ENCODE measurements around a stretch of chr13.

GRCh38 chr13:39749403-39749725 lies 93.9 kb downstream of the COG6 start:
- PRO-cap: no peak
- RAMPAGE, long total RNA: no peak

GRCh38 chr13:39894464-39895138 lies 239.1 kb downstream of the COG6 start:
- PRO-cap: no peak
- RAMPAGE, long total RNA: no peak

- PRO-cap: no peak
- RAMPAGE, long total RNA: no peak
These were observed 460.6 kb downstream of the COG6 start for GRCh38 chr13:40115834-40116589.

- PRO-cap: no peak
- RAMPAGE, long total RNA: no peak
These were observed 397.3 kb downstream of the FOXO1 start for GRCh38 chr13:40269052-40269708.

DNA sequence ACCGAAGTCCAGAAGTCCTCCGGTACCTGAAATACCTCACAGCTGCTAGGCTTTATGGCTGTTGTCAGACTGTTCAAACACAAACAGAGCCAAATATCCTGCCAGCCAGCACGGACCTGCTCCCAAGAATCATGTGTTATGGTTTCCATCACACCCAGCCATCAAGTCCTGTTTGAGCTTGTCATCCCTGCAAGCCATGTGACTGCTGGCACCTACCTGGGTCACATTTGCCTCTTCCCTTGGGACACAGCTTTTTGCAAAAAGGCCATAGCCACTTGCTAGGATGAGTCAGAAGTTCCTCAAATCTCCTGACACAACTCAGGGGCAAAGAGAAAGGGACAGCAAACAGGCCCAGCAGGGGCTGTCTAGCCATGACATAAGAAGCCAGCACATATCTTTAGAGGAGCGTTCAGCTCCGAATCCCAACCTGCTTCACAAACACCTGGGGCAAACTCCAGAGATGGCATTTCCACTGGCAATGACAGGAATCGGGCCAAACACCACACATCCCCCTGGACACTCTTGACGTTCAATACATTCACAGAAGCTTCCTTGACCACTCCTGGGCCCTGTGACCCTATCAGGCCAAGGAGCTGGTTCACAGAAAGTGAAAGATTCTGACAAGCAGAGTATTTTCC lies 129.7 kb downstream of the FOXO1 start:
- PRO-cap: no peak
- RAMPAGE, long total RNA: no peak

DNA sequence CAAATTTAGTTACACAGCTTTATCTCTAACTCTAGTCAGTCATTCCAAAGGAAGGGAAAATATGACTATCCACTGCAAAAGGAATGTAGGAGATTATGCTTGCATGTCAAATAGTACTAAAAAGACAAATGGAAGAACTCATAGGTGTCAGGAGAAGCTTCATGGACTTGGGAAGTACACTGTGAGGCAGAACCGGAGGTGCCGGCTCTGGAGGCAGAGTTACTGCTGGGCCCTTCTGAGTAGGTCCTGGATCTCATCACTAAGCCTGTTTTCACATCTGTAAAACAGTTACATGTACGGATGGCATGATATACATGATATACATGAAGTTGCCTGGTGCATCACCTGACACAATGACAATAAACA lies 97.4 kb downstream of the FOXO1 start:
- PRO-cap: no peak
- RAMPAGE, long total RNA: no peak

DNA sequence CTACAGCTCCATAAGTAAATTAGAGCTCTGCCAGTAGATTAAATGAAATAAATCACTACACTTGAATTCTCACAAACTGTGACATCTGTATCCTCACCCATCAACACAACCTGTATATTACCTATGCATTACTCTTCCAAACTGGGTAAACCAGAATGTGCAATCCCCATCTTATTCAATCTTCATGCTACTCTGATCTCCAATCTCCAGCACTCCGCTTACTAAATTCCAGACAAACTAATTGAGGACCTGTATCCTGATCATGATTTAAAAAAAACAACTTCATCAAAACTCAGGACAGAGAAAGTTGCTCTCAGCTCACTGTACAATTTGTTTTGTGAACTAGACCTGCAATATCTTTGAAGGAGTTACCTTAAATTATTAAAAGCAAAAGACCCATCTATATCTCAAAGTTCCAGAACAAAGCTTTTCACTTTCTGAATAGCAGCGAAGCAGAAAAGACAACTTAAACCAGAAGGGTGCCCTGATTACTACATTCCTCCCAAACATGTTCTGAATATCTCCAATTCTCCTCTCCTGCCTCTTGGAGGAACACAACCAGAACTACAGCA lies 74.3 kb downstream of the FOXO1 start:
- PRO-cap: no peak
- RAMPAGE, long total RNA: no peak

- PRO-cap: no peak
- RAMPAGE, long total RNA: no peak
These were observed 67.9 kb downstream of the FOXO1 start for GRCh38 chr13:40598603-40598971.

GRCh38 chr13:40606984-40607575 lies 59.4 kb downstream of the FOXO1 start:
- PRO-cap: no peak
- RAMPAGE, long total RNA: no peak

DNA sequence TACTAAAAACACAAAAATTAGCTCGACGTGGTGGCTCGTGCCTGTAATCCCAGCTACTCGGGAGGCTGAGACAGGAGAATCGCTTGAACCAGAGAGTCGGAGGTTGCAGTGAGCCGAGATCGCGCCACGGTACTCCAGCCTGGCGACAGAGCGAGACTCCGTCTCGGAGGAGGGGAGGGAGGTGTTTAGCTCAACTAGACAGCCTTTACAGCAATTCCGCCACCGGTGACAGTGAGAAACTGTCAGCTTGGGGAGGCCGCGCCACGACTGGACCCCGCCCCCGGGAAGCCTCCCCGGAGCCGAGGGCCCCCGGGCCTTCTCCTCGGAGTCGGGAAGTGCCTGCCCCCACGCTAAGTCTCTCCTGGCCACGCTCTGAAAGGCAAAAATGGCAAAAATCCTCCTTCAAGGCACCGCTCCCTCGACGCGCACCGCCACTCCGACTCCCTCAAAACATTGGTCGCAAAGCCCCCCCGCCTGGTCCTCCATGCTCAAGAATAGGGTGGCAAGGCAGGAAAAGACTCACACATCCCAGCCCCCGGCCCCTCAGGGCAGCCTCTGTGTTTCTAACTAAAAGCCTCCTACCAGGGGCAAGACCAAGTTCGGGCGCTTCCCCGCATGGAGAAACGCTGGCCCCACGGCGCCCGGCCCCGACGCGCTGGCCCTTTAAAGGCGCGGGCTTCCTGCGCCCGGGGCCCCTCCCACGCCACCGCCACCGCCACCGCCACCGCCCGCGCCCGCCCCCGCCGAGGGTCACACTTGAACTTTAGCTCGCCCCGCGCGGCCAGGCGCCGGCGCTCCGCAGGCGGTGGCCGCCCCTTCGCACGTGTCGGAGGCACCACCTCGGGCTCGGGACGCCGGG lies 2.1 kb downstream of the FOXO1 start:
- PRO-cap: bidirectional peak, plus-strand start at position 753 of the sequence, minus-strand start at position 455 of the sequence; bidirectional peak, plus-strand start outside the sequence, minus-strand start at position 825 of the sequence
- RAMPAGE, long total RNA: no peak

GRCh38 chr13:40772691-40773223 lies 1.8 kb upstream of the MRPS31 start:
- PRO-cap: no peak
- RAMPAGE, long total RNA: no peak

DNA sequence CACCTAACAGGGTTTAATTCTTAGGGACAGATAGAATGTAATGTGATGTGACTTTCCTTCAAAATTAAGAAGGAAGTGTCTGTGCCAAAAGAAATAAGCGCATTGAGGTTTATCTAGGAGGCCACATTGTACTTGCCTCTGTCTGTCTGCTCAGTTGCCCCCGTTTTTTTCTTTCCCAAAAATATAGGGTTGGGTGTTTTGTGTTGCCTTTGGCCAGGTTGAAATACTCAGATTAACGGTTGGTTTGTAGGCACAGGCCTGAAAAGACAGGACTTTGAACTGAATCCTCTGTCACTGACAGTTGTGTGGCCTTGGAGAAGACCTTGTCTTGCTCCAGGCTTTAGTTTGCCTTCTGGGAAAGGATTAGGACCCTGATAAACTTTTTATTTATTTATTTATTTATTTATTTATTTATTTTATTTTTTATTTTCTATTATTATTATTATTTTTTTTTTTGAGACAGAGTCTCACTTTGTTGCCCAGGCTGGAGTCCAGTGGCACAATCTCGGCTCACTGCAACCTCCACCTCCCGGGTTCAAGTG lies 1.6 kb downstream of the SLC25A15 start:
- PRO-cap: no peak
- RAMPAGE, long total RNA: no peak

GRCh38 chr13:40940852-40941516 lies 78.1 kb downstream of the ELF1 start:
- PRO-cap: no peak
- RAMPAGE, long total RNA: no peak

GRCh38 chr13:40951255-40951958 lies 67.7 kb downstream of the ELF1 start:
- PRO-cap: no peak
- RAMPAGE, long total RNA: no peak

DNA sequence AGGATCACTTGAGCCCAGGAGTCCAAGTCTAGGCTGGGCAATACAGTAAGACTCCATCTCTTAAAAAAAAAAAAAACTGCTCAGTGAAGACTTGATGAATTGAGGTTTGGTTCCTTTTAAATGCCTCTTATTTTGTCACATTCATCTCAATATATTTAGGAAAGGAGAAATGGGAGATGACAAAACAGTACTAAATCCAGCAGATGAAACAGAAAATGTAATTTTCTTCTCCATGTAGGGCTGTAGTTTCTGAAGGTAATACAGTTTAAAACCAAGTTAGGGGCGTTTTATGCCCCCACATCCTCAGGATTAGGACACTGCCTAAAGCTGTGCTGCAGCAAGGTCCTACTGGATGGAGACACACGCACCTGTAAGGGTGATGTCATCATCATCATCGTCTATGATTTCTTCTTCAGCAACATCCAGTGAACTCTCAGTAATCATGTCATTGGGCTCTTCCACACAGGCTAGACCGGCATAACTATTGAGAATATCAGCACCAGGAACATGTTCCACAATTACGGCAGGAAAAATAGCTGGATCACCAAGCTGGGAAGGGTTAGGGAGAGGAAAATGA lies 60.6 kb downstream of the ELF1 start:
- PRO-cap: no peak
- RAMPAGE, long total RNA: no peak

DNA sequence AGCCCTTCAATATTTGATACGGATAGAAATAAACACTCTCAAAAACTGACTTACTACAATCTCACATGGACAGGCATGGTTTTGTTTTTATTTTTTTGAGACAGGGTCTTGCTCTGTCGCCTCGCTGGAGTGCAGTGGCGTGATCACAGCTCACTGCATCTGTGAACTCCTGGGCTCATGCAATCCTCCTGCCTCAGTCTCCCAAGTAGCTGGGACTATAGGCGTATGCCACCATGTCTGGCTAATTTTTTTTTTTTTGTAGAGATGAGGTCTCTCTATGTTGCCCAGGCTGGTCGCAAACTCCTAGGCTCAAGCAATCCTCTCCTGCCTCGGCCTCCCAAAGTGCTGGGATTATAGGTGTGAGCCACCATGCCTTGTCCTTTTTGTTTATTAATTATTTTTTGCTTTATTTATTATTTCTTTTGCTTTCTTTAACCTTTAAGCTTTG lies 51.6 kb downstream of the ELF1 start:
- PRO-cap: no peak
- RAMPAGE, long total RNA: no peak

DNA sequence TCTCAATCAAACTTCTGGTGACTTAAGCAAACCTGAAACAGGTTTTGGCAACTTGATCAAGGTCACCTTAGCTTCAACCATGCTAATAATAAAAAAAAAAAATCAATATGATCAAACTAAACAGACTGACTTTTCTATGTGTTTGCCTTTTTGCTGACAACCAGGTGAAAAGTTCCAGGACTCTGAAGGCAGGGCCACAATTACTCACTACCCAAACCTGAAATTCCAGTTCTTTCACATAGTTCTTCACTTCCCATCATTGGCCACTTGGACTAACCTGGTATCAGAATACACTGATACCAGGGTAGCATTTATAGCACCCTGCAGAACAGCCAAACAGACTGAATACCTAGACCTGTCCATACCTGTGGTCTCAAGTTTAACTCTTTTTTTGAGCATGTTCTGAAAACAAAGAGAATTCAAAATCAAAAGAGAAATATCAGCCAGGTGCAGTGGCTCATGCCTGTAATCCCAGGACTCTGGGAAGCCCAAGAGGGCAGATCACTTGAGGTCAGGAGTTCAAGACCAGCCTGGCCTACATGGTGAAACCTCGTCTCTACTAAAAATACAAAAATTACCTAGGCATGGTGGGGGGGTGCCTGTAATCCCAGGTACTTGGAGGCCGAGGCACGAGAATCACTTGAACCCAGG lies 25.1 kb downstream of the ELF1 start:
- PRO-cap: bidirectional peak, plus-strand start at position 324 of the sequence, minus-strand start at position 184 of the sequence
- RAMPAGE, long total RNA: no peak

DNA sequence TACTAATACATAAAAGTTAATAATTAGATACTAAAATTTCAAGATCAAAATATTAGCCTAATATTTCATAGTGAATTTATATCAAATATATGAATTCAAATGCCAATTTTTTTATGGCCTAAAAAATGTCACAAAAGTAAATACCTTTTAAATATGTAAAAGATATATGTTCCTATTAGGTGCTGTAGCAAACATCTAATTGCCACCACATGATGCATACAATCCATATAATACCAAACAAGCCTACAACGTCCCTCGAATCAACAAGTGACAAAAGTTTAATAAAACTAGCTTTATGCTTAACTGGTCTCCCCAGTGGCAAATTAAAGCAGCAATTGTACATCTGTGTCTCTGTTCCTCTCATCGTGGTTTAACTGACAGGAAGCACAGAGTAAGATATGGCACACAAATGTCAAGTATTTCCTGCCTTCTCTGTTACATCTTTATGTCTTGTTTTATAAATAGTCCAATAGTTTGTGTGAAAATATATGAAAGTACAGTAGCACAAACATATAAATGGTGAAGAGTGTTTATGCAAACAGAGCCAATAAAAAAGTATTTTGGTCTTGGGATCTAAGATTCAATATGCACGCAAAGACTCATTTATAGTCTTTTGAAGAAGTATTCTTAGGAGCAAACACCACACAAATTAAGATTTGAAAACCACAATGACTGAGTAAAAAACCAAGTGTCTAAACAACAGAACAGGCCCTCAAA lies 14.3 kb downstream of the ELF1 start:
- PRO-cap: no peak
- RAMPAGE, long total RNA: no peak

GRCh38 chr13:41024575-41025197 lies 5.6 kb upstream of the ELF1 start:
- PRO-cap: no peak
- RAMPAGE, long total RNA: no peak

- PRO-cap: no peak
- RAMPAGE, long total RNA: no peak
These were observed 12.0 kb upstream of the WBP4 start for GRCh38 chr13:41048968-41050065.